ENCODE measurements around the genes ABCA6, MAP2K6 and KCNJ16.

DNA sequence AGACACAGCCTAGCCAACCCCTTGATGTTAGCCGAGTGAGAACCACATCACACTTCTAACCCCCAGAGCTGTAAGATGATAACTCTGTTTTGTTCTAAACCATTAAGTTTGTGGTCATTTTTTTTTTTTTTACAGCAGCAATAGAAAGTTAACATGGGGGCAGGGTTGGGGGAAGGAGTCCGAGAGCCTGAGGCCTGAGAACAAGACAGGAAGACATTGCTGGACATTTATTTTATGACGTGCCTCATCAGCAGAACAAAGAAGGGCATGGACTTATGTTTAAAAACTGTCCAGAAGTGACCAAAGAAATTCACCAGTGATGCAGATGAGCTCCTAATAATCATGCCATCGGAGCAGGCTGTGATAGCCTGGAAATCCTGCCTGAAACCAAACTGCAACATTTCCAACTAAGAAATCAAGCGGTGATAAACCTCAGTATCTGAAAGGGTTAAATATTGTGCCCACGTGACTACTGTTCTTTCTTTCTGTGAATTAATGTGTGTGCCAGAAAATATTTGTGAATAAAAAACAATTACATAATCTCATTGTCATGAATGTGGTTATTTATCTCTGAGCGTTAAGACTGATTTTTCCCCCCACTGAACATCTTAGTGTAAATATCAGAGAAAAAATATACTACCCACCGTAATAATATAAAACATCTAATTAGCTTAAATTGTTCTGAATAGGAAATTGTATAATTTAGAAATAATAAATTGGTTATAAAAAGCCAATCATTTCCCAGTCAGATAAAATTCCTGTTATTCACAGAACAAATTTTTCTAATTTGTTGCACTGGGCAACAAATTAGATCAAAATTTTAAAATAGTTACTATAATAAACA is 952 bp downstream of the ABCA9 start:
- RRBS, result no CpG with 5 or more reads among the region's 8 CpGs

DNA sequence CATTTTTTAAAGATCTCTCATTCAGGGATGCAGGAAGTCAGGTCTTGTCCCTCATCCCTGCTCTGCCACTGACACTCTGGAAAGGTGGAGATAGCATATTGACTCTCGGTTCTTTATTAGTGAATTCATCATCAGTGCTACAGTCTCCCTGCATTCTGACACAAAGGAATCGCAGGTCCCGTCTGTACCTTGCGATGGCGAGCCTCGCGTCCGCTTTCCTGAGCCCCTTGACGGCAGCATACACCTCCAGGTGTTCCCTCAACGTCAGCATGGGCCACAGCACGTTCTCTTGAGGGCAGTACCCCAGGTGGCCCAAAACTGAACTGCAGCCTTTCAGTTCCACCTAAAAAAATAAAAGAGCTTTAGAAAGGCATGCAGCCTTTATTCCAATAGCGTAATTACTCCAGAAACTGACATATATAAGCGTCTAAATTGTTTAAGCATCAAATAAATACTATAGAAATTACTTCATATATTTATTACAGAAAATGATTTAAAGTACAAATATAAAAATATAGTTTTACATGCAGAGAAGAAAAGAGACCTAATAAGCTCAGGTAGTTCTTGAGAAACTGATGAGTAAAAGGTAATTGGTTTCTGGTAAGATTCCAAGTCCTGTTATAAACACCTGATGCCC is 24.2 kb upstream of the ABCA9 start:
- RRBS, result no CpG with 5 or more reads among the region's 13 CpGs

DNA sequence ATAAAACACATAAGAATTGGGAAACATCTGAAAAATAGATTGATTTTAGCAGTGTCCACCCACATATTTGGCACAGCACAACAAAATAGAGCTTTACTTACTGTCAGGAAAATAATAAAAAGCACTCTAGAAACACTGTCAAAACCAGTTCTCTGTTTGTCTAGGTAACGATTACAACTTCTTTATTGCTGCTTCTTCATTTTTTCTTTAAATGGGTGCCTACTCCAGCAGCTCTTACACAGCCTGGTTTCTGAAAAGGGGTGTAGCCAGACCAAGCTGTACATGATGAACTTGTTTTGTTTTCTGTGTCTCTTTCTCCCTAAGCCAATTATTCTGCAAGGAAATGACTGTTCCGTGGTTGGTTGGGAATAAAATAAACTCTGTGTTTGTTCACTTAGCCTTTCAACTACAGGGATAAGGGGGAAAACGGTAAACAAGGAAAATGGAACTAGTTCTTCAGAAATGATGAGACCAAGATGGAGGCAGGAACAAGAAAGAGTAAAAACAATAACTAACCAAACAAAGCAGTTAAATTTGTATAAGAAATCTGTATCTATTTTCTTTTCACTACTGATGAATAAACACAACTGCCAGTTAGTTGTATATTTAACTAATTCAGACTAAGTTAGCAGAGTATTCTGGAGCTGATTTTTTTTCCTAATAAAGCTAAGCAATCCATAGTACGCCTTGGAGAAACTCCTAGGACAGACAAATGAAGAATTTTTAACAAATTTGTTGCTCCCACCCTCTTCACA is at the start of gene ABCA6:
Gene ABCA6 (minus strand): TSS at position 252 of the 755 bp plus-strand sequence.
- RRBS, result no CpG with 5 or more reads among the region's 4 CpGs

DNA sequence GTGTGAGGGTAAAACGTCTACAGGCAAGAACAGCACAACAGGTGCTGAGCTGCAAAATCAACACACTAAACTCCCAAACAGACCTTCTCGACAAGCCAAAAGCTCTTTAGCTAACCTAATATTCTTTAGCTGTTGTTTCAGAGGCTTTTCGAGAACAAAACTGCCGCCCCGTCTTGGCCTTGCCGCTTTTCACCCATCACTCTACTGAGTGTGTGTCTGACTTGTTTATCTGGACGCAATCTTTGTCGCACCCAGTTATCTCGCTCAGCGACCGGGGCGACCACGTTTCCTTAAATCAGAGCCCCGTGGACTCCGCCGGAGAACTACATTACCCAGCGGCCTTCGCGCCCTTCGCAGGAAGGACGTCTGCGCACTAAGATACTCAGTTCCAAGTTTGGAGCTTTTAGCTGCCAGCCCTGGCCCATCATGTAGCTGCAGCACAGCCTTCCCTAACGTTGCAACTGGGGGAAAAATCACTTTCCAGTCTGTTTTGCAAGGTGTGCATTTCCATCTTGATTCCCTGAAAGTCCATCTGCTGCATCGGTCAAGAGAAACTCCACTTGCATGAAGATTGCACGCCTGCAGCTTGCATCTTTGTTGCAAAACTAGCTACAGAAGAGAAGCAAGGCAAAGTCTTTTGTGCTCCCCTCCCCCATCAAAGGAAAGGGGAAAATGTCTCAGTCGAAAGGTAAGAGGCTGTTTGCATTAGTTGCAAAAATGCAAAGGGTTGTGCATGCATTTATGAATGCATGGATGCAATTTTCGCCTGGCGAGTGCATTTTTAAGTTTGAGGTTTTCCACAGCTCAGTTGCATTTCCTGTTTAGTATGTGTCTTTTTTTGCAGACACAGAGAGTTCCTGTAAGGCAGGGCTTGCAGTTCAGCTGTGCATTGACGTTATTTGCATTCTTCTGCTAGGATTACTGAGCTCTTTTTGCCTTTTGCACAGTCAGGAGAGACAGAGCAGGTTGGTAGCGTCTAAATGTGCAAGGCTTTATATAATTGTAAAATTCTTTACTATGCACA is at the start of gene MAP2K6:
Gene MAP2K6 (plus strand): TSS at position 385 of the 1,024 bp plus-strand sequence.
- RRBS, result no CpG with 5 or more reads among the region's 30 CpGs

GRCh38 chr17:69575360-69575853 is 160.9 kb downstream of the MAP2K6 start:
- RRBS, result no CpG with 5 or more reads among the region's 3 CpGs

GRCh38 chr17:69606993-69607640 is 192.6 kb downstream of the MAP2K6 start:
- RRBS, result no CpG with 5 or more reads among the region's 6 CpGs

GRCh38 chr17:70054801-70055761 is 19.9 kb upstream of the KCNJ16 start:
- RRBS, result no CpG with 5 or more reads among the region's 6 CpGs

GRCh38 chr17:70074981-70075530 is at the start of gene KCNJ16:
TSS of gene KCNJ16 (plus strand) at chr17:70075225.
- RRBS, result no CpG with 5 or more reads among the region's 5 CpGs

DNA sequence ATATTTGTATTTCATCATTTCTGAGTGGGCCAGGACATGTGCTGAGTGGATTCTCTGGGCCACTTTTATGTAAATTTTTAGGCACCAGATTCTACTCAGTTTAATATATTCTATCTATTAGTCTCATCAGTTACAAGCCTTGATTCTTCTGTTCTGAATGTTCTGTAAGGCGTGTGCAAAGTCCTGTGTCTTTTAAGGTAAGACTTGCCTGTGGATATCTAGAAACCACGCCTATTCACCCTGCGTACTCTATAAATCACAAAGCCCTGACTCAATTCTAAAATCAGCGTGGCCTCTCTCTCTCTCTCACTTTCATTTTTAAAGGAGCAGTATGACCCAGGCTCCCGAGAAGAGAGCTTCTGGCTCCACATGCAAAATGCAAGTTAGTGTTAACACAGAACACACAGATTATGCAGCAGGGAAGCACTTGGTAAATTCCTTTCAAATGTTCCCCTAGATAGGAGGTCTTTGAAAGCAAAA is 32.0 kb upstream of the KCNJ2 start:
- RRBS, result no CpG with 5 or more reads among the region's 5 CpGs

- RRBS, result no CpG with 5 or more reads among the region's 4 CpGs
Observed at GRCh38 chr17:70173561-70173943, 4.2 kb downstream of the KCNJ2 start.

DNA sequence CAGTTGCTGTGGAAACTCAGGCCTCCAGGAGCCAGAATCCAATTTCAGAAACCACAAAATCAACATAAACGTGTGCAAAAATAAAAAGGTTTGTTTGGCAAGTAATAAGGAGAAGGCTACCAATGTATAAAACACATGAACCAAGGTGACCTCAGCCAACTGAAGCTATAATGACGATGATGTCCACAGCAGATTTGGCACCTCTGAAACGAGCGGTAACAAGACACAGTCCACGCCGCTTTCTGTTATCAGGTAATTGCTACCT is 957.3 kb upstream of the SOX9 start:
- RRBS, result no CpG with 5 or more reads among the region's 6 CpGs

GRCh38 chr17:71287367-71288024 is 833.3 kb upstream of the SOX9 start:
- RRBS, result no CpG with 5 or more reads among the region's 13 CpGs

DNA sequence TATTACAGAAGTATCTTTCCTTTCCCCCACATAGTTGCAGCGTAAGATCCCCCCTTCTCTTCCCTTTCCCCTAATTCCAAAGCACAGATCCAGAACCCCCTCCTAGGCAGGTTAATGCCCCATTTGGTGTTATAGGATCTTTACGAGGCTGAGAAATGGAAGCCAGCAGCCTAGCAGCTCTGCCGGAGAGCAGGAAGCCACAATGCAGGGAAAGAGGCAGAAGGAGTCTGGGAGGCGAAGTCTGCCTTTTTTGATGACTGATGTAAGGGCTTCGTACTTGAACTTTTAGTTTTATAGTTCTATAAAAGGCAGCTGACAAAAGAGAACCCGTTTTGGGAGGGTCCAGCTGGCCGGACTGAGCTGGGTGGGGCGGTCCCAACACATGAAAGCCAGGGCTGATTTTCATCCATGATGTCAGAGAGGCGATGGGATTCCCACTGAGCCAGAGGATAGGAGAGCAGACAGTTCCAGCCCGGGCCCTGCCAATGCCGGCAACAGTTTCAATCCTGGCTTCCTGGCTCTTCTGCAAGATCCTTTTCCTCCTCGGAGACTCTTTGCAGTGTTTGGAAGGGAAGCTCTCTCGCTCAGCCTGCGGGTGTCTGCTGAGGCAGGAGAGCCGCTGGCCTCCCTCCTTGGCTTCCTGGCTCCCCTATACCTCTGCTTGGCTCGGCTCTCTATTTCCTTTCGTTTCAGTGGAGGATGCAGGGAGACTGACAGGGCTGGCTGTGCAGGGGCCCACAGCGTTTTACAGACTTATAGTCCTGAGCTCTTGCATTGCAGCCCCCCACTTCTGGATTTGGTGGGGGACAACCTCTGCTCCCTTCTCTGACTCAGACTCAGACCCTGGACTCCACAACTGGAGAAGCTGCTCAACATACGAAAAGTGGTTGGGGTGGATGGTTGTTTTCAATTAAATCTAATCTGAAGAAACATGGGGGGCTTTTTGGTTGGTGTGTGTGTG is 145.5 kb upstream of the SOX9 start:
- RRBS, result no CpG with 5 or more reads among the region's 19 CpGs

DNA sequence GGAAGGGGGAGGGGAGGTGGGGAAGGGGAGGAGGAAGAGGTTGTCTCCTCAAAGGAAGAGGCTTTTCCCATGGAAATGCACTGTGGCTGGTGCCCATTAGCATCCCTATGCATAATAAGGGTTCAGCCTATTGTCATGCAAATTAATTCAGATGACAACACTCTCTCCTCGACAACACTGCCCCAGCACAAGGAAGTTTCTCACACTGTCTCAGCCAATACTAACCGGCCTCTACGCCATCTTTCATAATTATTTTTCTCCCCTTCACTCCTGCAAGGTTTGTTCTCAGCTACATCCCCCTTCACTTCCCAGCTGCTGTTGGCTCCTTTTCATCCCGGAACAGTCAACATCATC is 30.2 kb downstream of the SOX9 start:
- RRBS, result 21% methylated on average over 3 of the region's 4 CpGs

DNA sequence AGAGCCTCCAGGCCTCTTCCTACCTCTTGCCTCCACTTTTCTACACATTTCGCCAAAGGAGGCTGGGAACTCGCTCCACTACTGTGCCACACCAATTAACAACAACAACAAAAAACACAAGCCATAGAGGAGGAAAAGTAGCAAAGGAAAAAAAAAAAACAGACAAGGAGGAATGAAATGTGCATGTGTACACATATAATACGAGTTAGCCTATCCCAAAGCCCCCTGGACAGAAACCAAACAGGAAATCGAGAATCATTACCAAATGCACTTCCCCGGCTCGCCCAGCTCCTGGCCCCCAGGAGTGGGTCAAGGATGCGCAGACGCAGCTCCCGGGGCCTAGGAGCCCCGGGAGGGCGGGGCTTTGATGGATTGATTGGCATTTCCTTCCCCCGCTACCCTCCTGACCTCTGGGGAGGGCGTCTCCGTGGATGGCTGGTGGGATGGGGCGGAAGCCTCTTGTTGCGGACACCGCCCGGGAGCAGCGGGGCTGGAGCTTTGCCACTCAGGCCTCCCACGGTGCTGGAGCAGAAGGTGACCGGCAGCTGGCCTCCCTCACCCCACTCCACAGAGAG is 262.0 kb downstream of the SOX9 start:
- RRBS, result 27% methylated on average over 4 of the region's 21 CpGs

- RRBS, result no CpG with 5 or more reads among the region's 5 CpGs
Observed at GRCh38 chr17:72420990-72421693, 300.3 kb downstream of the SOX9 start.

- RRBS, result no CpG with 5 or more reads among the region's 3 CpGs
Observed at GRCh38 chr17:72452357-72452809, 331.6 kb downstream of the SOX9 start.

DNA sequence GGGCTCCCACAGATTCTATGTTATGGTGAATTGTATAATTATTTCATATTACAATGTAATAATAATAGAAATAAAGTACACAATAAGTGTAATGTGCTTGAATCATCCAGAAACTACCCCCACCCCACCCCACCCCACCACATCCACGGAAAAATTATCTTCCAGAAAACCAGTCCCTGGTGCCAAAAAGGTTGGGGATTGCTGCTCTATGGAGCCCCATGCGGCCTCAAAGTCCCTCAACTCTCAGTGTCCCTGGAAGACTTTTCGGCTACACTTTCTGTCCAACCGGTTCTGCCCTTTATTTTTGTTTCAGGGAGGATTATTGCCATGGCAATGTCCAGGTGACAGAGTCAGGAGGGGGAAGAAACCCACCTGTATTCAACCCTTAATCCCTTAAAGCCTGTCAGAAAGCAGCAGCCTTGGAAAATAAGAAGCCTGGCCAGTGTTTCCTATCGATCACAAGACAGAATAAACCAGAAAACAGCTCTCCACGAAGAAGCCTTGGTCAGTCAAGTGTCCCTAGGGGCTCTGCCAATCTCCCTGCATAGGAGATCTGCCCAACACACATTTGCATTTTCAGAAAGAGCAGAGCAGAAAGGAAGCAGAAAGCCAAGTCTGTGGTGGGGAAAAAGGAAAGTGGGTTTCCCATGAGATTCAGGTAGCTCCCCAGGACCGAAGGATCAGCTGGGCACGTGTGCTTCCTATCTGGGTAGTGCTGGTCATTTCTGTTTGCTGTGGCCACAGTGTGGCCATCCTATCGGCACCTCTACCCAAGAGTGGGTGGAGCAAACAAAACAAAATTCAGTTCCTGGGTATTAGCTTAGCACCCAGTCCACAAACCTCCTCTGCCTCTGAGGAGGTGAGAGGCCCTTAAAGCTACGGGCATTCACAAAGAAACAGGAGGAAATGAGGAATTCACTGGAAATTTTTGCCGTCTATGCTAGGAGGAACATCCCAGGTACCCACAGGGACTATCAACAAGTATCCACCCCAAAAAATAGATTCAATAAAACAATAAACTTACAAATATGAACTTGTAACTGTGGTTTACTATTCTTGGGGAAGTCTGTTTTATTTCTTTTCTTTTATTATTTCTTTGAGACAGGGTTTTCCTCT is 342.8 kb downstream of the SOX9 start:
- RRBS, result no CpG with 5 or more reads among the region's 11 CpGs

DNA sequence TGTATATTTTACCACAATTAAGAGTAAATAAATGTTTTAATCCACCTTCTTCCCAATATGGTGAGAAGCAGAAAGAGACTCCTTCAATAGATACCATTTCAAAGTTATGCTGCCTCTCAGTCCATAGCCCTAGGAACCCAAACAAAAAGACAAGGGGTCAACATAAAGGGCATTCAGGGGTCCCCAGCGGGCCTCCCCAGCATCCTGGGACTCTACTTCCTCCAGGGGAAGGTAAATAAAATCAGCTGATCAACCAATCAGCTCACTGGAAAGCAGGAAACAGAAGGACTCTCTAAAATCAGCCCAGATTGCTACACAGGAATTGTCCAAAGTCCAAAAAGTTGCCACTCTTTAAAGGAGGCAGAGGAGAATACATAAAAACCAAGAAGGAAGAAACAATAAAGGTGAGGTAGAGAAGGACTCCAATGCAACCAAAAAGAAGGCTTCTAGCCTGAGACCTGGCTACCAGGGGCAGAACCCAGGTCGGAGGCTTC is 404.4 kb downstream of the SOX9 start:
- RRBS, result no CpG with 5 or more reads among the region's 2 CpGs